ENCODE data around the genes PRAMEF13, PRAMEF33, PDPN, FHAD1 and DNAJC16.

DNA sequence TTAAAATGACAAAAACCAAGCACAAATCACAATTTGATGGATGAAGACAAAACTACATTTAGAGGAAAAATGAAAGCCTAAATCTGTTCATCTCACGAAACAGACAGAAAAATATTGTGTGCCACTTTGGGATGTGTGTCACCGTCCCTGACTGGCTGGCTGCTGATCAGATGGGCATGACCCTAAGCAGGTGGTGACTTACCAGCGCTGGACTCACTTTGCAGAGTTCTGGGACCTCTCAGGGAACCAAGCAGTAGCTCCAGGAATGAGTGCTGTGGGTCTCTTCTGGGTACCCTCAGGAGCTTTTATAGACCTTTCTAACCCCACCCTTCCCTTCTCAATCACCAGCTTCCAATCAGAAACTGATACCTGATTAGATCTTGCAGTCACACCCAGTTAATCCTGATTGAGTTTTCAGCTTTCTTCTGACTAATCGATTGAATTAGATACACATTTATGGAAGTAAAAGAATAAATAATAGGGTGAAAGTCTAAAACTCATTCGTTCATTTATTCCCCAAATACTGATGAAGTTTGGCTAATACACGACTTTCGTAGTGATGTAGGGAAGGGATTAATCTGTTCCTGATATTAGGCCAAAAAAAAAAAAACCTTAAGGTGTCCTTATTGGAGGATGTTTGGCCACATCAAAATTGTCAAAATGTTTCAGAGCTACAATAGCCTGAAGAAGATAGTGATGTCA, at the start of gene PRAMEF13:
Gene PRAMEF13 (minus strand): TSS at position 280 of the 702 bp plus-strand sequence.
- RRBS, 2 experiments: no CpG with 5 or more reads among the region's 7 CpGs

- RRBS, 2 experiments: no CpG with 5 or more reads among the region's 1 CpG
These were observed at the start of gene PRAMEF33 for GRCh38 chr1:13303303-13303733. Gene PRAMEF33 (plus strand): TSS chr1:13303539.

DNA sequence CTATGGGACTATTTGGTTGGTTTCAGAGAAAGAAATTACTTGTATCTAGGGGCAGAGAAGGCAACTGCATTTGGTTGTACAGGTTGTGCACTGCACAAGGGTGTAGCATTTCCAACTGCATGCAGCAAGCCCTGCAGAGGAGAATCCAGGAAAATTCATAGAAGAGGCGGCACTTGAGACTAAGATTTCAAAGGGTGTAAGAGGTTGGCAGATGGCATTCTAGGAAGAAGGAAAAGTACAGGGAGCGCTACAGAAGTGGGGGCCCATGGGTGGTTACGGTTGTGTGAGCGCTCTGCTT, 27.9 kb downstream of the PRAMEF20 start:
- RRBS, 2 experiments: no CpG with 5 or more reads among the region's 4 CpGs

DNA sequence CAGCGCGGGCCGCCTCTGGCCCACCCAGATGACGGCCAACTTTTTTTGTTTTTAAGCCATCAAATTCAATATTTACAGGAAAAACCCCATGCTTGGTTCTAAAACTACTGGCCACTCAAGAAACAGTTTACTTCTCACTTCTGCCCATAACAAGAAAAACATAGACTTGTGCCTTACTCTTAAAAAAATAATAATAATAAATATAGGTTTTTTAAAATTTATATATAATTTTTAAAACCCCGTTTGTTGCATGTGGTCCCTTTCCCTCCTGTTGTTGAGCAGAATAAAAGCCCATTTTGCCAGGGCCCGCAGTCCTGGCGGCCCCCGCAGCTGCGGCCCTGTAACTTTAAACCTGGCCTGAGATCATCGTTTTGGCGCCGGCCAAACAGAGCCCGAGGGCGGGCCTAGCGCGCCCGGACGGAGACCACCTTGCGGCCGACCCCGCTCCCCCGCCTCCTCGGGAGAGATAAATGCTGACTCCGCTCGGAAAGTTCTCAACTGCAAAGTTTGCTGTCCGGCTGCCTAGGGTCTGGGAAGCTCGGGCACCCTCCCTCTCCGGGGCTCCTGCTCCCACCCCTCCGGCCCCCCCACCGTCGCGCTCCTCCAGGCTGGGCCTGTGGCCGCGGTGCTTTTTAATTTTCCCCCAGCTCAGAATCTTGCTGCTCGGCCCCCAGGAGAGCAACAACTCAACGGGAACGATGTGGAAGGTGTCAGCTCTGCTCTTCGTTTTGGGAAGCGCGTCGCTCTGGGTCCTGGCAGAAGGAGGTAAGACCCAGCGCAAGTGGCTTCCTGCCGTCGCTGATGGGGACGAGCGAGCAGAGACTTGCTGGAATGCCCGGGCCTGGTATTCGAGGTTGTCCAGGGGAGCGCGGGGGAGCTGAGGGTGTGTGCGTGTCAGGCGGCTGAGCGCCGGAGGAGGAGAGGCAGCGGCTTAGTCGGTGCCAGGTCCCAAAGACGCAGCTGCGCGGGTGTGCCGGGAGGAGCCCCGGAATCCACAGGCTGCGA, at the start of gene PDPN:
Gene PDPN (plus strand): TSS at position 497 of the 1,005 bp plus-strand sequence.
- RRBS, 2 experiments: 39 to 53% methylated on average over 26 to 28 of the region's 62 CpGs

- RRBS, 2 experiments: no CpG with 5 or more reads among the region's 5 CpGs
These were observed 38.5 kb upstream of the PRDM2 start for GRCh38 chr1:13661525-13661912.

DNA sequence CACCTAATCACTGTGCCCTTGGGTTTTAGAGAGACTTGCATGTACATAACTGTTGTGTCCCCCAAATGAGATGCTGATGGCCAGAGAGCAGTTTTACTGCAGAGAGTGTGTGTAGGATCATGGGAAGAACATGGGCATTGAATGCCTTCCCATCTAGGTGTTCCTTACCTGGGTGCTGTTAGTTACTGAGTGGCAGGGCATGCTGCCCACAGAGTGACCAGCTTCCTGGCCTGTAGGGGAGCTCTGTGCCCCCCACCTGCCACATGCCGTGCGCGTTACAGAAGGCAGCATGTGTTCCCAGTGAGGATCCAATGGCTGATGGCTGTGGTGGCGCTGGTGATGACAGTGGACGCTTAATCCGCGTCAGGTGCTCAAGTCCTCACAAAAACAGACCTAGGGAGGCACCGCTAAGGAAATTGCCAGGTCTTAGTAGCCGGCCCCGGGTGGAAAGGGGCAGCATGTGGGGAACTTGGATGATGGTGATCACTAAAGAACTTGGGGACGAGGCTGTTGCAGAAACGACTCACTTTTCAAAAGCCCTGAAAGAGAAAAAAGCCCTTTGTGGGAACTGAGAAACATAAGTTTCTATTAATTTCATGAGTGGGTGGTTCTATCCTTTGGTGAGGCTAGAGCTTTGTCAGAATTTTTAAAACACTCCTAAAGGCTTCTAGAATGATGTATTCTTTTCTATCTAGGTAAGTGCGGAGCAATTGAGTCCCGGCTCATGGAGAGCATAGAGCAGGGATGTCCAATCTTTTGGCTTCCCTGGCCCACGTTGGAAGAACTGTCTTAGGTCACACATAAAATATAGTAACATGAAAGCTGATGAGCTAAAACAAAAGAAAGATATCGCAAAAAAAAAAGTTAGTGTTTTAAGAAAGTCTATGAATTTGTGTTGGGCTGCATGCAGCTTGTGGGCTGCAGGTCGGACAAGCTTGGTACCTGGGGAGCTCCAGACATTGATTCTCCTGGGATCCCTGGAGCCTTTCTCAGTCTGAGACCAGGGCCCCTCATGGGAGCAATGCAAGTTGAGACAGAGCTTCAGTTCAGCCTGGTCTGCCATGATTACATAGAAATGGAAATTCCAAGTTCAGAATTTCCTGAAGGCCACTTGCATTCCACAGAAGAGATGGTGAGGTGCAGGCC, 93.4 kb downstream of the PRDM2 start:
- RRBS, 2 experiments: no CpG with 5 or more reads among the region's 17 CpGs

DNA sequence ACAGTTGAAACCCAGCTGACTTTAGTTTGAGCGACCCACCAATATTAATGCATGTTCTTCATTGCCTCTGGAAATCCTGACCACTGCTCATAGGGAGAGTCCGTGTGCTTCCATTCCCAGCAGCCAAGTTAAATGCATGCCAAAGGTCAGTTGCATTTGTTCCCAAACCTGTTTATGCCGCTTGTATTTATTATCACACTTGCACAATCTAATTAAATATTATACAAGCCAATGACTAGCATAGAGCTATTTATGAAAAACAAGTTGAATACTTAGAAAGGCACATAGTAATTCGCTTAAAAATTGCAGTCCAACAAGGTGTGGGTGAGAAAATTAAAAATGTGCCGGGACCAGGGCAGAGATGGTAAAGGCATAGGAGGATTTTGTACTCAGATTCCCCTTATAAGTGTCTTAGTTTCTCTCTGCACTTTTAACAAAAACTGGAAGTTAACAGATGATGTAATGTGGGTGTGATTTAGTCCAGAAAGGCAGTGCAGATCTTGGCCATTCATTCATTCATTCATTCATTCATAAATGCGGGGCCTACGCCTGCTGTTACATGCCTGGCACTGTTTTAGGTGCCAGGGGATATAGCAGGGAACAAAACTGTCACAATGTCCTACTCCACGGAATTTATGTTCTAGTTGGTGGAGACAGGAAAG, 99.7 kb downstream of the PRDM2 start:
- RRBS, 2 experiments: no CpG with 5 or more reads among the region's 8 CpGs

DNA sequence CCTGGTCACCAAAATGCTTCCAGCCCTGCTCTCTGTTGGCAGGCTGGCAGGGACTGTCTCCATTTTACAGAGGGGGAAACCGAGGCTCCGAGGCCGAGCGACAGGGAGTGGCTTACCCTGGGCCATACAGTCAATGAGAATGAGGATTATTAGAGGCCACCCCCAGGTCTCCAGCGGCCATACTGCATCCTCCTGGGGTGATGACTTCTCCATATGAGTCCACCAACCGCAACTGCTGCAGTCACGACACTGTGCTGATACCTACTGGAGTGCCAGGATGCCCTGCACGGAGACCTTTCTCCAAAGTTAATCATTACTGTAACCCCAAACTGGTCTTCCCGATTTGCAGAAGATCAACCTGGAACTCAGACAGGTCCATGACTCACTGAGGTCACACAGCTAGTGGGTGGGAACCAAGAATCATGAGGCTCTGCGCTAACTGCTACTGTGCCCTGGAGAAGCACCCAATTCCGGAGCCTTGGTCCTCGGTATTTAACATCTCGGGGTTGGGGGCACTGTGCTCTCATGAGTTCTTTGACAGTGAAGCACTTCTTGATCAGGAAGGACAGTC, 112.9 kb downstream of the PRDM2 start:
- RRBS, 2 experiments: no CpG with 5 or more reads among the region's 13 CpGs

DNA sequence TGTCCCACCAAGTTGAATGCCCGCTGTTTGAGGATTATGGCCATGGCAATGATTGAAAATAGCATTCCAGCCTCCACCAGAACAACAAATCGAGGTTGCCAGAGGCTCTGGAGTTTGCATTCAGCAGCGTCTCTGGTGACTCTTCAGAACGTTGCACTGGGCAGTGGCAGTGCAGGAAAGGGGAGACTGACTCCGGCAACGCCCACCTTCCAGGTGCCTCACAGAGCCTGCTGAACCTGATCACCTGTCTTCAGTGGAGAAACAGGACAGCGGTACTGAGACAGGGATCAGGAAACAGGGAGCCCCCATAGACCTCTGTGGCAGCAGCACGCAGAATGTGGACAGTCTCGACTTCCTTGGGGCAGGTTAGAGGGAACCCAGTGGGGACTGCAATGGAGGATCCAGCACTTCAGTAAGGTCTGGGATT, 128.4 kb downstream of the PRDM2 start:
- RRBS, 2 experiments: no CpG with 5 or more reads among the region's 9 CpGs

DNA sequence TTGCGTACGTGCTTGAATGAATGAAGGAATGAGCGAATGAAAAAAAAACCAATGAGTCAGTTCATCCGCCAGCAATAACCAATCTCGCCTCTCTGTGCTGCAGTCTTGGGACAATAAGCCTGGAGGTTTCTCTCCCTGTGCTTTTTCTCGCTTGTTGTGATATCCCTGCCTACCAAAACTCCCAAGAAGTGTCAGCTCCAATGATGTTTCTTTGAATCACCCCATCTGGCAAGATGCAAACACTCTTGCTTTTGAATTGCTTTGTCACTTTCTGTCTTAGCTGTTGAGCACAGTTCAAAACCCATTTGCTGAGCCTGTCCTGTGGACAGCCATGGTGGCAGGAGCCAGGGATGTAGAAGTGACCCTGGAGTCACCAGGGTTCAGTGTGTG, 144.0 kb downstream of the KAZN start:
- RRBS, 2 experiments: no CpG with 5 or more reads among the region's 6 CpGs

GRCh38 chr1:14927097-14927626, 226.4 kb upstream of the TMEM51 start:
- RRBS, 2 experiments: 92% methylated on average over 2 of the region's 9 CpGs; no CpG with 5 or more reads in 1 of the 2 experiments

DNA sequence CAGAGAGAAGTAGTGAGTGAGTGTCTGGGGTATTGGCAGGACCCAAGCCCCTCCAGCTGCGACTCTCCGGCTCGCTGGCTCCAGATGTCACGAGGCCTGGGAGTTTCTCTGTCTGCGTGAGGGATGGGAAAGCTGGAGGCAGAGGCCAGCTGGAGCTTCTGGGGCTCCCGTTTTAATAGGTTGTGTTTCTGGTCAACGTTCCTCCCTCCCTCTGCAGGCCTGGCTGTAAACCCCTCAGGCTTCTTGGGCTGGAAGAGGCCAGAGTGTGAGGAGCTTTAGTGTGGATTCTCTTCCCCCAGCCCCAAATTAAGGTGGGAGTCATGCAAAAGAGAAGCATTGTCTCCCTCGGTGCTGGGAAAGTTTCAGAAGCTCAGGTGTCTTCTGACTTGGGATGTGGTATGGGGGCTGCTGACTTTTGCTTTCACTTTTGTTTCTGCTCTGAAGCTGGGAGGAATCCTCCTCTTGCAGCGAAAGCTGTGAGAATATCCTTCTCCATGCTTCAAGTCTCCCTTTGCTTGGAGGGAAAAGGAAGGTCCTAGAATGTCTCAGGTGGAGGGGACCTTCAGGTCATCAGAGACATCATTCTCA, 2.7 kb downstream of the TMEM51 start:
- RRBS, 2 experiments: no CpG with 5 or more reads among the region's 9 CpGs

- RRBS, 2 experiments: no CpG with 5 or more reads among the region's 14 CpGs
These were observed 5.2 kb downstream of the TMEM51 start for GRCh38 chr1:15158561-15159253.

DNA sequence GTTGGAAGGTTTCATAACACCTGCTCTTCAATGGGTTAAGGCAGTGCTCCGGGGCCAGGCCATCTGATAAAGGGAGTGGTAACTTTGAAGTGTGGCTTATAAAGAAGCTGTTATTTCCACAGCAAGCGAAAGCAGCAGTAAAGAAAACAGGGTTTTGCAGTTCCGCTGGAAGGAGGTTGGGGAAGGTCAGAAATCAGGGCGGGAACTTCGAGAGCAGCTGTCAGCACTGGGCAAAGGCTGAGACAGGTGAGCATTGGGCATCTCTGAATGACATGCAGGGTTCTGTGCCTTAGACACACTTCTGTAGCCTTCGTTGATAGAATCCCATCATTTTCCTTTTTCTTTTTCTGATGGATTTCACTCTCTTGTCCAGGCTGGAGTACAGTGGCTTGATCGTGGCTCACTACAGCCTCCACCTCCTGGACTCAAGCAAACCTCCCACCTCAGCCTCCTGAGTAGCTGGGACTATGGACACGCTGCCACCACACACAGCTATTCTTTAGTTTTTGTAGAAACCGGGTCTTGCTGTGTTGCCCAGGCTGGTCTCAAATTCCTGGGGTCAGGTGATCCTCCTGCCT, 20.5 kb downstream of the TMEM51 start:
- RRBS, 2 experiments: no CpG with 5 or more reads among the region's 9 CpGs

DNA sequence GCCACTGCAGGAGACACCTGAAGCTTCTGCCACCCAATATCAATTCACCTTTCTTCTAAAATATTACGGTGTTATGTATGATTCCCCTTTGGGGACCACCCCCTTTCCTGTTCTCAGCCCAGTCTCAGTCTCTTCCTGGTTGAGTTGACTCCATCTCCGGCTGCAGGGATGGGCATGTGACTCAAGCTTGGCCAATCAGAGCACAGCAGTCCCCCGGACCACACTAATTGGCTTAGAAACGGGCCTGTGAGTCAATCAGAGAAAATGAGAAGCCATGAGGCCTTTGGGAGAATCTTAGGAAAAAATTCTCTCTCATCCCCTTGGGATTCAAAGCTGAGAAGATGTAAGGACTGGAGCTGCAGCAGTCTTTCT, 10.8 kb upstream of the FHAD1 start:
- RRBS, 2 experiments: 55 to 57% methylated on average over 2 of the region's 4 CpGs

DNA sequence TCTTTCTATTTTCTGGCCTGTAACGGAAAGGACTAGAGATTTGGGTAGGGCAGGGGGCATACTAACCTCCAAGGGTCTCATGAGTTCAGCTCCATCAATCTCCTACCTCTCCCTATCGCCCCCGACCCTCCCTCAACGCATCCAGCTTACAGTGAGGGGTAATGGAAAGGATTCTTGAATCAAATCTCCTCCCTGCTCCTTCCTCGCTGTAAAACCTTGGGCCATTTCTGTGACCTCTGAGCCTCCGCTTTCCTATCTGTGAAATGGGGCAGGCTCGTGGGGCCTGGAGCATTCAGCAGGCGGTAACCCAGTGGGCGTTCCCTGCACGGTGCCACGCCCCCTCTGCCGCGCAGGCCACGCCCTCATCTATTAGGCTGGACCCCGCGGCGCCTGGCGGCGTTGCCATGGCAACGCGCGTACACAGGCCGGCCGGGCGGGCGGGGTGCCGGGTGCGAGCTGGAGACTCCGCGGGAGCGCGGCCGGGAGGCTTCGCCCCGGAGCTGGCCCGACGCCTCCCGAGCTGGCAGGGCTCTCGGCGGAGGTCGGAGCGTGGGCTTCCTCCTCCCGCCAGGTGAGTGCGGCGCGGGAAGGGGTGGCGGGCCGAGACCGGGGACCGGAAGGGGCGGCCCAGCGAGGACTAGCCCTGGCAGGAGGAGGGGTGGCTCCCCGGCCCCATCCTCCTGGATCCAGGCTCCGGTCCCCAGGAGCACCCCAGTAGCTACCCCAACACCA, at the start of gene FHAD1:
Gene FHAD1 (plus strand): TSS at position 399 of the 732 bp plus-strand sequence.
- RRBS, 2 experiments: 31 to 37% methylated on average over 9 of the region's 54 CpGs

DNA sequence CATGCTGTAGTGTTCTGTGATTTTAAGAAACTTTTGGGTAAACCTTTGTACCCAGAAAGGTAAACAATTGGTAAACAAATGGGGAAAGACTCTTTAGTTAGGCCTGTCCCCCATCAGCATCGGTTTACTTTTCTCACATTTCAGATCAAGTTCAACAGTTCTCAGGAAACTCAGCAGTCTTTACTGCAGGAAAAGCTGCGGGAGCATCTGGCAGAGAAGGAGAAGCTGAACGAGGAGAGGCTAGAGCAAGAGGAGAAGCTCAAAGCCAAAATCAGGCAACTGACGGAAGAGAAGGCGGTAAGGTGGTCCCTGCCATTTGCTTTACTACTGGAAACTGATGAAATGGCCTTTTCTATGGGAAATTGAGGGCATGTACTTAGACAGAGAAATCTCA, 68.1 kb upstream of the EFHD2 start:
- RRBS, 2 experiments: no CpG with 5 or more reads among the region's 5 CpGs

- RRBS, 2 experiments: 4 to 5% methylated on average over 1 of the region's 36 CpGs
These were observed 294 bp downstream of the EFHD2 start for GRCh38 chr1:15410039-15410324.

- RRBS, 2 experiments: 1 to 2% methylated on average over 18 of the region's 71 CpGs
These were observed at the start of gene DNAJC16 for GRCh38 chr1:15526336-15527414. Gene DNAJC16 (plus strand): TSS chr1:15526848.

- RRBS, 2 experiments: no CpG with 5 or more reads among the region's 10 CpGs
These were observed 11.4 kb downstream of the AGMAT start for GRCh38 chr1:15573217-15574054.

All from LNCaP clone FGC (cell line).